ENCODE results near the genes TNIP2 and LRPAP1.

GRCh38 chr4:2755720-2756697, at the start of gene TNIP2:
Gene TNIP2, minus strand, starts transcription at chr4:2756336.
- PRO-cap: bidirectional peak, plus-strand start at chr4:2756141, minus-strand start at chr4:2756018; bidirectional peak, plus-strand start at chr4:2756571, minus-strand start at chr4:2756348

DNA sequence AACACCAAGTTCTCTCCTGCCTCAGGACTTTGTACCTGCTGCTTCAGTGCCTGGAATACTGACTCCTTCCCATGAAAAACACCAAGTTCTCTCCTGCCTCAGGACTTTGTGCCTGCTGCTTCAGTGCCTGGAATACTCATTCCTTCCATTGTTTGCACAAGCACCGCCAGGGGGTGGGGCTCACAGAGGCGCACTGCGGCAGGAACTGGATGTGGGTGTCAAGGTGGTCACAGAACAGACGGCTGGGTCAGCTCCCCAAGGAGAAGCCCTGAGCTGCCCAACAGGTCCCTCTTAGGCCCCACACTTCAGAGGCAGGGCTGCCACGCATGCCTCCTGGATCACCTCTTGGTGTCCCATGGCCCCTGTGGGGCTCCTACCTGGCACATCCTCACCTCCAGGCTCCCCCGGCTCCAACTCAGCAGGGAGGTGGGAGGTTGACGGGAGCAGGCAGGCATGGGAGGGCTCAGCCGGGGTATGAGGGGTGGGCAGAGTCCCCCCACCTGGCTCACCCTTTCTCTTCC, 5.4 kb upstream of the TNIP2 start:
- PRO-cap: no peak

DNA sequence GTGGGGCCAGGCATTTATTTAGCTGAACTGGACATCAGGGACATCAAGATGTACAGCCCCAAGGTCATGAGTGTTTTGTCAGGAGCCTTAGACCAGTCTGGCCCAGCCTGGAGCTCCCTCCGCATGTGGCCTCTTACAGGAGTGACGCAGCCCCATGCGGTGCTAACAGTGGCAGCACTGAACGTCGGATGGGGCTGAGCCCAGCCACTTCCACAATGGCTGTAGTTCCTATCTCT, 2.1 kb upstream of the SH3BP2 start:
- PRO-cap: no peak

GRCh38 chr4:2793421-2794151, 701 bp downstream of the SH3BP2 start:
- PRO-cap: unidirectional peak, minus-strand start at chr4:2793690

- PRO-cap: unidirectional peak, plus-strand start at chr4:2818217
Observed at GRCh38 chr4:2817727-2818318, 24.9 kb downstream of the SH3BP2 start.

DNA sequence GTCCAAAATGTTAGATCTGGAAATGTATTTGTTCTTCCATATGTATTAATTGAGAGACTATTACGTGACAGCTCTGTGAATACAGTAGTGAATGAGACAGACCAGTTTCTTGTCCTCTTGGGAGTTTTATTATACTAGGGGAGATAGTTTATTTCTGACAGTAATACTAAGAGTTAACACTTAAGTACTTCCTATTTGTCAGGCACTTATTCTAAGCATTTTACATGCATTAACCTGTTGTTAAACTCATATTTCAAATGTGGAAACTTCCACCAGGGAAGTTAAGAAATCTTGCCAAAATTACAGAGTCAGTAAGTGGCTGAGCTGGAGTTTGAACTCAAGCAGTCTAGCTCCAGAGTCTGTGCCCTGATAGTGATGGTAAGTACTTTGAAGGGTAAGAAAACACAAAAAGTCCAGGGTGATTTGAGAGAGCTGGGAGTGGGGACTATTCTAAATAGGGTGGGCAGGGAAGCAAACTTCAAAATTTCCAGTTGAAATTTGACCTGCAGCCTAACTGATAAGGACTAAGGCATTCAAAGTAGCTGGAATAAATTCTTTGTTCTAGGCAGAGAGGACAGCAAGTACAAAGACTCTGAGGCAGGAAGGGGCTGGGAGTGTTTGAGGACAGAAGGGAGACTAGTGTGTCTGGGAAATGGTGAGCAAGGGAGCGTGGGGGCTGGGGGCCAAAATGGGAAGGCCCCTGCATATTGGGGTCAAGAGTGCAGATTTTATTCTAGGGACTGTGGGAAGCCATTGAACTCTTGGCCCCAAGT, 17.1 kb downstream of the ADD1 start:
- PRO-cap: no peak

- PRO-cap: no peak
Observed at GRCh38 chr4:2898057-2898659, 36.5 kb downstream of the MFSD10 start.

GRCh38 chr4:2936757-2937663, 2.4 kb upstream of the MFSD10 start:
- PRO-cap: no peak

- PRO-cap: no peak
Observed at GRCh38 chr4:2940250-2941034, 5.8 kb upstream of the MFSD10 start.

DNA sequence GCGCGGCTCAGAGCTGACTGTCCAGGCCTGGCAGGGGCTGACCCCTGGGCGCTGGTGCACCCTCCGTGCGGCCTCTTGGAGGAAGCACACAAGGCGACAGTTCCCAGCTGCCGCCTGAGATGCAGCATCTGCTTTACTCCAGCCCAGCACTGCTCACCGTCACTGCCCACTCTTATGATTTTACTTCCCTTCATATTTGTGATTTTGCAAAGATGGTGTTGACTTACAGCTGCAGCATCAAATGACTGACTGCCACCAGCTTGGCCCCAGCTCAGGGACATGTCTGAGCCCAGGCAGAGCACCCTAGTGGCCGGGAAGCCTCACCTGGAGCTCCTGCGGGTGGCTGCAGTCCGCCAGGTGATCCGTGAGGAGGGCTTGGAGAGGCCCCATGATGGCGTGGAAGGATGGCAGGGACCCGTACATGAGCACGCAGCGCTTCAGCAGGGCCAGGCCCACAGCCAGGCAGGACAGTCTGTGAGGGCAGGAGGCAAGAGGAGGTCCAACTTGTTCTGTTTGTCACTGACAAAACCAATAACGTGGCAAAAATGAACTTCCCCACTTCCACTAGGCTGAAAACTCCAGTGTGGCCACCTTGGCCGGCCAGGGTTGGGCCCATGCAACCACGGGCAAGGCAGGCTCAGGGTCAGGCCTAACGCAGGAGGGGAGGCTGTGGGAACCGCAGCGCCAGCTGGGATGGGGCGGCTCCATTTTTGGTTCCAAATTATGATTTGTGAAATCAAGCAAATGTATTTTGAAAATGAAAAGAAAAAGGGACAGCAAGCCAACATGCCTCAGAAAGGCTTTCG, 6.8 kb upstream of the MFSD10 start:
- PRO-cap: no peak

DNA sequence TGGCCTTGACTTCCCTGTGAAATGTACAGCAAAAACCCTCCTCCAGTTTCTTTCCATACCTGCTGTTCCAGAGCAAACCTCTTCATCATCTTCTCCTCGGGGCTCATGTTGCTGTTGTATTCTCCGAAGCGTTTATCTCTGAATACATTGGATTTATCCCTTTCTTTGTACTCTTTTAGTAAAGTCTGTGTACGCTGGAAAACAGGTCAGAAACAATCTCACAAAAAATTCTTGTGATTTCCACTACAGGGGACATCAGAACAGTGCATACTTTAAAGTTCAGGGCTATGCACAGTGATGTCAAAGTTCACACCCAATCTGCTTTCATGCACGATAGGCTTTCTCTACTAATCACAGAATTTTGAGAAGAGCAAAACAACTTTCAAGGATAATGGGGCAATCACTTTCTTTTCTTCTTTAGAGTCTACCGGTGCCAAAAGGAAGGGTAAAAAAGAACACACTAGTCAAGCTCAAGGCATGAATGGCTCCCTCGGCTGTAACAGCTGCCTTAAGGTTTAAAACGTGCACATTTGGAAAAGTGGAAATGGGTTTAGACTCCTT, 5.6 kb downstream of the NOP14 start:
- PRO-cap: no peak

DNA sequence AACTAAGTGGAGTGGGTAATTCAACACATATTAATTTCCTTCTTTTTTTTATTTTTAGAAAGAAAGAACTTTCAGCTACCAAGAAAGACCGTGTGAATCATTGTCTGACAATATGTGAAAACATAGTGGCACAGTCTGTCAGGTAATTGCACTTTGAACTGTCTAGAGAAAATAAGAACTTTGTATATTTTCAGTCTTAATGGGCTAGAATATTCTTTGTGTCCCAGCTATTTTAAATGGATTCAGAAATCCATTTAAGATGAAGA, 12.3 kb downstream of the HTT start:
- PRO-cap: no peak

- PRO-cap: no peak
Observed at GRCh38 chr4:3126995-3127689, 52.7 kb downstream of the HTT start.

DNA sequence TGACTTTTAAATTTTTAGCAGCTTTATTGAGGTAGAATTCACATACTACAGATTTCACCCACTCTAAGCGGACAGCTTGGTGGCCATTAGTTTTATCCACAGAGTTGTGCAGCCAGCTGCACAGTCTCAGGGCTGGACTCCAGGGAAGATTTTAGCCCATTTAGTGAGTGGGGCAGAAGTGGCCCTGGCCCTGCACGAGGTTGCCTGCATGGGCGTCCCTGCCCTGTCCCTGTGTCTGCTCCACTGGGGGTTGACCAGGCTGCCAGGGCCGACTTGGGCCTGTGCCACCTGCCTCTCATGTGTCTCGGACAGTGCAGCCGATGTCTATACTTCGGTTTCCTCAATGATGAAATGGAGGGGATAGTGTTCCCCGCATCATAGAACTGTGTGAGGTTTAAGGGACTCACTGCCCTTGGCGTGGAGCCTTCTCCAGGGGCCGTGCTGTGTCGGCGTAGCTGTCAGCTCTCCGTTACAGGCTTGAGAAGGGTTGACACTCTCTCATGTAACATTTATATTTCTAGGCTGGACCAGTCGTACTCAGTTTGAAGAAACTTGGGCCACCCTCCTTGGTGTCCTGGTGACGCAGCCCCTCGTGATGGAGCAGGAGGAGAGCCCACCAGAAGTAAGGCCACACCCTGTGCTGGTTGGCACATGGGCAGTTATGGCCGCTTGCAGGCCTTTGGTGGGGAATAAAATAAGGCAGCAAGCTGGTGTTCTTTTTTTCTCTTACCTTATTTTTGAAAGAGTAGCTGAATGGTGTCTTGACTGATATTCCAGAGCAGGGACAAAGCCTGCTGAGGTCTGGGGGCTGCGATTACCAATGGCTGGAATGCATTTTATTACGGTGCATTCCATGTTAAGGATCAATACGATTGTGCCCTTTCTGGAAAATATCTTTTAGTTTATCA, 26.8 kb upstream of the MSANTD1 start:
- PRO-cap: no peak

DNA sequence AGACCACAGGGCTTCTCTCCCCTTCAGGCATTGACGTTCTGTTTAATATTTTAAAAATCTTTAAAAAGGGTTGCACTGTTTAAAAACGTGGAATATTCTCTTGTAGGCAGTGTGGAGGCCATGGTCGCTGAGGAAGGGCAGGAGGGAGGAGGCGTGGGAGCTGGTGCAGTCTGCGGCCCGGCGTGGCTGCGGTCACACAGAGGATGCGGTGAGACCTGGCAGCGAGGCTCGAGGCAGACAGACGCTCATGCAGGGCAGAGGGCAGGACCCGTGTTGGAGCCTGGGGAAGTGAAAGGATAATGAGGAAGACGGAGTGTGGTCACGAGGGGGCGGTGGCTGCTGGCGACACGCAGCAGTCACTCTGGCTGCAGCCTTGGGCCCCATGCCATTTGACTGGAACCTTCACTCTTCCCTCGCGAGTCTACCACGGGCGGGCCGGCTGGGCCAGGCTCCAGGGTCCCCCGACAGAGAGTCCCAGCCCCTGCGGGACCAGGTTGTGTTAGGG, 68.9 kb upstream of the HGFAC start:
- PRO-cap: no peak

GRCh38 chr4:3407820-3408596, 33.8 kb upstream of the HGFAC start:
- PRO-cap: no peak

DNA sequence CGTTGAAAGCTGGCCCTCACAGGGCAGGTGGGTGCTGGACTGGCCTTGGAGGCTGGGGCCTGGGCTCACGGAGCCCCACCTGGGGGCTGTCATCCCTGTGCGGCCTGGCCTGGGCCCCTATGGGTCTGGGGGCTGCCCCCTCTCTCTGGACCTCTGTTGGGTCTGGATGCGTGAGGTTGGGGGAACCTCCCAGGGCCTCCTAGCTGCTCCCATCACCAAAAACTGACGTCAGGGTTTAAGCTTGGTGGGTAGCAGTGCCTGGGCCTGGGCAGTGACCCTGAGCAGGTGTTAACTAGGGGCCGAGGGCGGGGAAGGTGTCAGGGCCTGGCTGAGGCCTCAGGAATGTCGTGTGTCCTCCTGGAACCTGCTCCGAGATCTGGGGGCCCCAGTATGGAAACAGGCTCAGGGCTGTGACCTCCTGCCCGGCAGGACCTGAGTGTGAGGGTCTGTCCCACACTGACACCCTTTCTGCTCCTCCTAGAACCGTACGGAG, 529 bp downstream of the HGFAC start:
- PRO-cap: no peak

DNA sequence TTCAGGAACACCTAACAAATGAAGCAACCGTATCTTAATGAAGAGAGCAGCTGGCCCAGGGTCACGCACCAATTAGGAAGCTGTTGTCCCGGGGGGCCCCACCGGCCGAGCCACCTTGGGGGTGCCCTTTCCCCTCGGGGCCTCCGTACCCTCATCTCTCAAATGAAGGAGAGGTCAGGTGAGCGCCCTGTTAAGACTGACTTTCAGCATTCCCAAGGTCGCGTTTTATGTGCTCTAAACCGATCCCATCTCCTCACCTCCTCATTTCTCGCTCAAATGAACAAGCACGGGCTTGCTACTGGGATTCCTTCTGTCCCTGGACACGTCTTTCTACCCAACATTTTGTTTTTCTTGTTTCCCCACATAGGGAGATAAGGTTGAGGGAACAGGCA, 749 bp downstream of the LRPAP1 start:
- PRO-cap: no peak

- PRO-cap: bidirectional peak, plus-strand start at chr4:3532646, minus-strand start at chr4:3532416
Observed at GRCh38 chr4:3531869-3532850, at the start of gene LRPAP1. Gene LRPAP1, minus strand, starts transcription at chr4:3532422.

DNA sequence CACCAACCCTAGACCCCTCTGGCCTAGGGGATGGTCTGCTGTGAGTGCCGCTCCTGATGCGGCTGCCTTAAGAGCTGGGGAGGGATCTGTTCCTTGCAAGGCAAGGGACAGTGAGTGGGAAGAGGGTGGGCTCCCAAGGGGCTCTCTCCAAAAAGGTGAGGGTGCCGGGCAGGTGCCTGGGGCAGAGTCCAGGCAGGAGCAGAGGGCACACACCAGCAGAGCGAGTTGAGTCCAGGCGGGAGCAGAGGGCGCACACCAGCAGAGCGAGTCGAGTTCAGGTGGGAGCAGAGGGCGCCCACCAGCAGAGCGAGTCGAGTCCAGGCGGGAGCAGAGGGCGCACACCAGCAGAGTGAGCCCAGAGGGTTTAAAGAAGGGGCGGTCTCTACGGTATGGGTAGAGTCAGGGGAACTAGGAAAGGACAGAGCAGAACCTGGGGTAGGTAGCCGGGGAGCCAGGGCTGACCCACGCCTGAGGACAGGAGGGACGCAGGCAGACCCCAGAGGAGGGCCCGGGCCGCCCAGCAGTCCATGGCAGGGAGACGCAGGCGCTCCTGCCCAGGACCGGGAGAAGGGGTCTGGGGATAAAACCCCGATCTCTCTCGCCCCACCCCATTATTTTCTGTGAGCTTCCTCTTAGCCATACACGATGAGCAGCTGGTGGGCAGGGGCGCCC, 22.0 kb upstream of the ADRA2C start:
- PRO-cap: no peak